Hematopoietic multipotent progenitor cell (in vitro differentiated cells): ENCODE measurements around the genes SEPTIN6, MCTS1 and CT47A1.

- CAGE, long polyA plus RNA: no peak
Measured at GRCh38 chrX:118698574-118699305, 28.7 kb upstream of the IL13RA1 start.

DNA sequence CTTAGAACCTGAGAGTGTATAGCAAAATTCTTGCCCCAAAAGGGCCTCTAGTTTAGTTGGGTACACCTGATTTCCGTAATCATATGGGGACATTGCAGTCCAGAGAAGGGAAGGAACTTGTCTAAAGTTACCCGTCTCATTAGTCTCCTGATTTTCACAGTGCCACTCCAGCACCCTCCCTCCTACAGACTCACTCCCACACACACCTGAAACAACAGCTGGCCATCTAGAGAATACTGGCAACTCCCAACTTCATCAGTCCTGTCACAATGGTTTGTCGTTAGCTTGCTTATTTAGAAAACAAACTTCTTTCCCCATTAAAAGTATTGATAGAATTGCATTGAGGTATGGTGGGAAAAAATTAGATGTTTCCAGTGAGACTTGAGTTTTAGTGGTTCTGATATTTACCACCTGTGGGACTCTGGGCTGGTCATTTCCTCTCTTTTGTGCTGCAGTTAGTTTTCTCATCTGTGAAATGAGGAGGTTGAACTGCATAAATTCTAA lies 1.7 kb downstream of the IL13RA1 start:
- CAGE, long polyA plus RNA: no peak

DNA sequence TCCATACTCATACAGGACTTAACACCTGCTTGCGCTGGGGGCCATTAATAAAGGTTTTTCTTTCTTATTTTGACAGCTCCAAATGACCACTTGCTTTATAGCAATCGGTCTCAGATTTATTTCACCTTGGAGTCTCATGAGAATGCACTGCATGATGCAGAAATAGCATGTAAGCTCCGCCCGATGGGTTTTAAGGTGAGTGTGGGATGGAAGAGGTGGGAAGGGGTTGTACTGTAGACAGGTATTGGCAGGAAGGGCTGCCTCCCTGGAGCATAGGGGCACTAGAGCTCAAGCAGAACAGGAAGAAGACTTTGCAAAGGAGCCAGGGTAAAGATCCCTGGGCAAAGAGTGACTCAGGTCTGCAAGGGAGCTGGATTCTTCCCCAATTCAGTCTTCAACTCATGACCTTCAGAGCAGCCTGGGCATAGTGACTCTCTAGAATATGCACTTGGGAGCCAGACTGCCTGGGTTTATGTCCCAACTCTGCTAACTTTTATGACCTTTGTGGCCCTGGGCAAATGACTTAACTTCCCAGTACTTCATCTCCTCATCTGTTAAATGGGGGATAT lies 3.9 kb downstream of the LONRF3 start:
- CAGE, long polyA plus RNA: no peak

DNA sequence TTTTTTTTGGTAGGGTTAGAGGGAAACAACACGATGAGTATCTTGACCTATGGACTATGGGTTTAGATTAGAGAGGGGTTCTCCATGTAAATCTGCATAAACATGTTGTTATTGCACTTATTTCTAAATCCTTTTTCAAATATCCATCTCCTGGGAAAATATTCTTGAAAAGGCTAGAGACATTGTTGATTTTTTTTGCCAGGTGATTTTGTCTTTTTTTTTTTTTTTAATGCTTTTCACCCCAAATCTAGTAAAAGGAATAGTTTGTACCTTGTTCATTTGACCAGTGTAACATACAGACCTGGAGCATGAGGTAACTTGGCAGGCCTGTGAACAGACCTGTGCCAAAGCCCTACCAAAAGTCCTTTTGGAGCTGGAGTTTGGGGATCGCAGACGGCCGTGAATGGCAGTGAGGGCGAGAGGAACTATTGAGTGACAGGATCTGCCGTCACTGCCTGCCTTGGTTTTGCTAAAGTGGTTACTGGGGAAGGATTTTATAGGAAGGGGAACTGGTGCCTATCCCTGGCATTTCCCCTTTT lies 14.2 kb downstream of the LONRF3 start:
- CAGE, long polyA plus RNA: no peak

DNA sequence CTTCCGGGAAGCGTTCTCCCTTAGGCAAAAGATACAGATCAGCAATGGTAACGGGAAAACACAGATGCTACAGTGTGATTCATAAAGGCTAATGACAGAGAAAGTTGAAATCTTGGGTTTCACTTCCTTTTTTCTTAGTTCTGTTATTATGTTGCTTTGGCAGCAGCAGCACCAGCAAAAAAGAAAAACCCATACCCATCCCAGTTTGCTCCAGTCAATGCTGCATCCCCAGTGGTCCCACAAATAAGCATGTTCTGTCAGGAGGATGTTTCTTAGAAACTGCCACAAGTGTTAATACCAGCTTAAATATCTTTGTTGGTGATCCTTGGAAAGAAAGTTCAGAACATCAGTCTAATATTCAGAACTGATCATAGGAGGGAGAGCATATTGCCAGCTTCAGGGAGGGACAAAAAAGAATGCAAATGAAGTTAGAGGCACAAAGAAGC lies 41.2 kb downstream of the LONRF3 start:
- CAGE, long polyA plus RNA: no peak

DNA sequence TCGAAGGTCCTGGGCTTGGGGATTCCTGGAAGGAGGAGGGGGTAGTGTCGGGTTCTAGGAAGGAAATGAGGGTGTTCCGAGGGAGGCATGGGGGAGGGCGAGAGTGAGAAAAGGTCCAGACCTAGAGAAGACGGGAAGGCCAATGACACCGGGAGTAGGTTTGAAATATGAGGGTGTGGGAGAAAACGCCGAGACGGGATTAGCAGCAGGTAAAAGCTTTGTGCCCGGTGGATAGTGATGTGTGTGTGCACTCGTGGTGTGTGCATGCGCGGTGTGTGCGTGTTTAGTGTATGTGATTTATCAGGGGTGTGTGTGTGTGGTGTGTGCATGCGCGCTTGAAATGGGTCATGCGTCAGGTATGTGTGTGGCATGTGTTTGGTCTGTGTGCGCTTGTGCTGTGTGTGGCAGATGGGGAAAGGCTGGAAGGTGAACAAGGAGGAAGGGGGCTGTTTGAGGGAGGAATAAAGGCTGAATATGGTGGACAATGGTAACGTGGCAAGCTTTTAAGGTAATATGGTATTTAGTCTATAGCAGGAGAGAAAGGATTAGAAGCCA lies 1.0 kb downstream of the PGRMC1 start:
- CAGE, long polyA plus RNA: no peak

GRCh38 chrX:119332611-119333248 lies 66.4 kb upstream of the SLC25A43 start:
- CAGE, long polyA plus RNA: no peak

- CAGE, long polyA plus RNA: no peak
Measured at GRCh38 chrX:119502532-119503560, 34.6 kb downstream of the SLC25A5 start.

- CAGE, long polyA plus RNA: no peak
Measured at GRCh38 chrX:119669105-119669642, 23.8 kb downstream of the SEPTIN6 start.

DNA sequence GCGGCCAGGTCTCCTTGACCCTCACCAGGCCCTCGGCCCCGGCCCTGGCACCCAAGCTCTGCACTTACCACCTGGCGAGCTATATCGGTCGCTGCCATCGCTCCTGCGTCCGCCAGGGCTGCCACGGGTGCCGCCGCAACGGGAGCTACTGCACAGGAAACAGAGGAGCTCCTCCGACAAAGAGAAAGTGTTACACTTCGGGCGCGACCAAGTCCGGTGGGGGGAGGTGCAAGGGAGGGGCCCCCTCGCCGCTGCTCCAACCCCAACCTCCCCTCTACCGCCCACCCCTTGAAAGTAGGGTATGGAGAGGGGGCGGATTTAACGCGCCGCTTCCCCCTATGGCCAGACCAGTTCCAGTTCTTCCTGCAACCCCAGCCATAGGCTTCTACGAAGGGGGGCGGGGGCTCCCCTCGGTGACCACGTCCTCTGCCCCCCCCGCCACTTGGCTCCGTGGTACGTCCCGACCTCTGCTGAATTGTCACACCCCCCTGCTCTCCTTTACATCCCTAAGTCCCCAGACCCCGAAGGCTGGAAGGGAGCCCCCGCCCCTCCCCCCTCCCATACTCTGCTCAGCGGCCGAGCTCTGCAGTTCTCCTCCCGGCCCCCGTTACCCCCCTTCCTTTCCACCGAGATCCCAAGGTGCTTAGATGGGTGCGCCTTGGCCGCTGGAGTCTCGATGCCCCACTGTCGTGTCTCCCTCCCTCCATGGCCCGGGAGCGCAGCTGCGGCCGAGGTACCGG lies at the start of gene SEPTIN6:
TSS of gene SEPTIN6 (minus strand) at position 161 of the 740 bp plus-strand sequence.
- CAGE, long polyA plus RNA: start-site peak on the minus strand centred at position 167 of the sequence, 36 bp wide, 534 reads

GRCh38 chrX:119786167-119787078 lies 5.0 kb downstream of the RPL39 start:
- CAGE, long polyA plus RNA: no peak

DNA sequence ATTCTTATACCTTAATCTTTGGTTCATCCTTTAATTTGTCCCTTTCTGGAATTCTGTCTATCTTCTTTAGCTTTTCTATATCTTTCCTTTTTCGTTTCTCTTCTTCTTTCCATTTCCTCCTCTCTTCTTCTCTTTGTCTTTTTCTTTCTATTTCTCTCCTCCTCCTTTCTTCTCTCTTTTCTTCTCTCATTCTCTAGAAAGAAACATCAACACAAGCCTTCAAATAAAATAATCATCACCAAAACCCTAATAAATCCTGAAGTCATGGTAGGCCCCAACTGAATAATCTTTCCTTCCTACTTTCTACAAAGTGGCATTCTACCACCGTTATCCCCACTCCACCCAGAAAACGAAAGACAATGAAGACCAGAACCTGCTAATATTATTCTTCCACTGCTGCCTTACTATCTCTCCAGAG lies 11.7 kb downstream of the UPF3B start:
- CAGE, long polyA plus RNA: no peak

GRCh38 chrX:119876351-119876807 lies 4.7 kb downstream of the NDUFA1 start:
- CAGE, long polyA plus RNA: no peak

DNA sequence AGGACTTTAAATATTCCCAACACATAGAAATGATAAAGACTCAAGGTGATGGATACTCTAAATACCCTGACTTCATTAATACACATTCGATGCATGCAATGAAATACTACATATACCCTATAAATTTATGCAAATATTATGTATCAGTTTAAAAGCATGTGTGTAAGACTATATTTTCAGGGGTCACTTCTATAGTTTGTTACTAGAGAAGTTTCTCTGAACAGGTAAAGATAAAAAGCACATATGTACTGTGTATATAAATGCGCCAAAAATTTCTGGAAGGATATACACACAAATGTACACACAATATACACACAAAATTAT lies 14.7 kb upstream of the MCTS1 start:
- CAGE, long polyA plus RNA: no peak

DNA sequence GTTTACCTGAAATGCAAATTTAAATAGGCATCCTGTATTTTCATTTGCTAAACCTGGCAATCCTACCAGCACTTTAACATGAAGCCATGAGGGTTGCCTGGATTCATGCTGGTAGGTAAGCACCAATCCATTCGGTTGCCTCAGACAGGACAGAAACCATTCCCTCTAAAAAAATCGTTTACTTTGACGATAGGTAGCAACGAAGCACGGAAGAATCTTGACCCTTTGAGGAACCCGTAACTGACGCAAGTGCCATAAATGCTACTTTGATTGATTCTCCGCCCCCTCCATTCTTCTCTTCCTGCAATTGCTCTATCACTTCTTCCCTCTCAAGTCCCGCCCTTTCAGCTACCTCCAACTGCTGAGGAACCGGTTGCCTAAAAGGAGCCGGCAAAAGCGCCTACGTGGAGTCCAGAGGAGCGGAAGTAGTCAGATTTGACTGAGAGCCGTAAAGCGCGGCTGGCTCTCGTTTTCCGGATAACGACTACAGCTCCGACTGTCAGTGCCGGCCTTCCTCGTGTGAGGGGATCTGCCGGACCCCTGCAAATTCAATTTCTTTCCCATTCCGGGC lies at the start of gene MCTS1:
TSS of gene MCTS1 (plus strand) at position 469 of the 571 bp plus-strand sequence.
- CAGE, long polyA plus RNA: start-site peak on the plus strand centred at position 502 of the sequence, 106 bp wide, 3,329 reads

- CAGE, long polyA plus RNA: no peak
Measured at GRCh38 chrX:120604204-120604996, 499 bp downstream of the MCTS1 start.

DNA sequence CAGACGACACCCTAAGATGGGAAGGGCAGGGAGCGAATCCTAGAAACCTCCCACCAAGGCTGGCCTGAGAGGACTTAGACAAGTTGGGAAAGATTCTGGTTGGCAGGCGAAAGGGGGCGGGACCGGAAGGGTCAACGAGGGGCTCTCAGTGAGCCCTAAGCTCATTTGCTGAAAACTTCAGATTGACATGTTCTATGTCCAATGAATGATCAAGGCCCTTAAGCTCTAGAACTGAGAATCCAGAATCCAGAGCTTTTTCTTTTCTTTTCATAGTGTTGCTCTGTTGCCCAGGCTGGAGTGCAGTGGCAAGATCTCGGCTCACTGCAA lies at the start of gene CT47A1:
TSS of gene CT47A1 (minus strand) at position 76 of the 327 bp plus-strand sequence.
- CAGE, long polyA plus RNA: no peak

- CAGE, long polyA plus RNA: no peak
Measured at GRCh38 chrX:122131960-122132309, 1052.1 kb upstream of the GRIA3 start.

DNA sequence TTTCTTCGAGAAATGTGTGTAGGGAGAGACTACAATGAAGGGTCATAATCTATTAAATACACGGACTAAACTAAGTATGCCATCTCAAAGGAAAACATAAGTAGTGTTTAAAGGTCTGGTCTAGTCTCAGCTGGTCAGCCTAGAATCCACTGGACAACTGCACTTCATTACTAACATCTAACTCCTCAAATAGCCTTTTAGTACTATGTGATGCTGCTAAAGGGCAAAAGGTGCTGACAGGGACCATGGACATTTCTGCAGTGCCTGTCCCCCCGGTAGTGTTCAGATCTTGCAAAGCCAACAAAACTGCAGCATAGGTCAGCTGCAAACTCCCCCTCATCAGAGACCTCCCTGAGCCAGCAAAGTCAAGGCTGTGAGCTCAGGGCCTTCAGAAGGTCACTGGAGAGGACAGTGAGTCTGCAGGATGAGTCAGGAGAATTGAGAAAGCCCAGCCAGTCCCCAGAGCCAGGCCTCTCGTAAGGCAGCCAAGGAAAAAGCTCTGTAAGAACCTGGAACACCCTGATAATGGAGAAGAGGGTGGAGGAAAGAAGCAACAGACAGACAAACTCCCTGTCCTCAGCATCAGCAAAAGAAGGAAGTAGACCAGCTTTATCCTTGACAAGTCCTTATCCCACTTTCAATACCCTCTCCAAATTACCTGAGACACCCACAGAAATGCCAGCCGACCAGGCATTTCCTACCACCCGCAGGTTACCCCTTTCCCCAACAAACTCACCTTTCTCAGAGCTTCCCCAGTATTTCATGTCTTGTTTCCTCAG lies 32.9 kb downstream of the GRIA3 start:
- CAGE, long polyA plus RNA: no peak

DNA sequence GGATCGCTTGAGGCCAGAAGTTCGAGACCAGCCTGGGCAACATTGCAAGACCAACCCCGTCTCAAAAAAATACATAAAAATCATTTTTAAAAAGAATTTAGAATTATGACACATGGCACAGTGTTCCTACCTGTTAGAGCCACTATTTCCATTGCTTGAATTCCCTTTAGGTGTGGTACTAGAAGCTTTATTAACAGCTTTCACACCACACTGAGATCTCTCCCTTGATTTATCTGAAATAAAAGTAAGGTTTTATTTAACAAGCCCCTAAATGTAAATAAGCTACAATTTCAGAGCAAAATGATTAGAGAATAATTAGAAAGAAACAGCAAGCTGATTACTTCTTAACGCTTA lies 110.2 kb downstream of the THOC2 start:
- CAGE, long polyA plus RNA: no peak